Skeletal muscle satellite cell (primary cell): ENCODE results near the gene IRF8.

DNA sequence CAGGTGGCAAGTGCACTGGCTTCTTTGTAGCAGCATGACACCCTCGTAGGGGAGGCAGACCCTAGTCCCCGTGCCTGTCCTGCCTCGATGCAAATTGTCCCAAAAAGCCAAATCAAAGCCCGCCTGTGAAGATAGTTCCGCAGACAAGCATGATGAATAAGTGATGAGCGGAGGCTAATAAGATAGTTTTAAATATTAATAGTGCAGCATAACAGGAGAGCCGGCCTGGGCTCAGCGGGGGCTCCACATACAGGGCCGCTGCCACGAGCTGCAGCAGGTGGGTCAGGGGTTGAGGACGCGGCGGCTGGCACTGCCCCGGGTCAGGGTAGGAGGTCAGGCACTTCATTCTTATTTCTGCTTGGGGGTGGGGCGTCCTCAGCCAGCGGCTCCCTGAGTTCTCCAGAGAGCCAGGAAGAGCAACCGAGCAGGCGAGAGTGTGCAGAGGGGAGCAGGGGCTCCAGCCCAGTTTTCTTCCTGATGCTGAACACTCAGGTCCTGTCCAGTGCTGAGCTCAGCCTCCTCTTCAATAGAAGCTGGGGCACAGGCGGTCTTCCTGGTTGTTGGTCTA, 26.8 kb downstream of the GINS2 start:
- CAGE, long polyA plus RNA: no peak

DNA sequence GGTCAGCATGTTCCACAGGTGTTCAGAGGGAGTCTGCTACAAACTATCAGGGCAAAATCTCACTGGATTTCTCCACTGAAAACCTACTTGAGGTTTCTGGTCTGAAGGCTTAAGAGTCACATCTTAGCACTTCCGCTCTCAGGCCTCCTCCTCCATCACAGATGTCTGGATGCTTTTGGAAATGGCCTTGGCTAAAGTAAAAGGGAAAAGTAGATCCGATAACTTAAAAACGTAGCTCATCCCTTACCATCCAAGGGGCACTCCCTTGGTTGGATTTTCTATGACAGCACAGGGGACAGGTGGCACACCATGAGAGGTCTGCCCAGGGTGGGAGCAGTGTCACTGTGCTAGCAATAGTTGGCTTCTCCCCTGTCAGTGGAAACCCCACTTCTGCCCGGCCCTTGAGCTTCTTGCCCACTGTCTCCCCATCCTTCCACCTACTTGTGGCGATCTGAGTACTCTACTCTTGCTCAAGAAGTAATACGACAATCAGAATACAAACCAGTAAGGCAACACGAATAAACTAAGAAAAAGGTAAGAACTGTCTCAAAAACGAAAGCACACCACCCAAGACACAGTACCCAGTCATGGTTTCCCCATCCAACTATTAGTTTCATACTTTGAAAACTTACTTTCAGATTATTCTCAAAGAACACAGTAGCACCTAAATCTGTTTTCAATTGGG, 14.2 kb downstream of the GINS2 start:
- CAGE, long polyA plus RNA: no peak

DNA sequence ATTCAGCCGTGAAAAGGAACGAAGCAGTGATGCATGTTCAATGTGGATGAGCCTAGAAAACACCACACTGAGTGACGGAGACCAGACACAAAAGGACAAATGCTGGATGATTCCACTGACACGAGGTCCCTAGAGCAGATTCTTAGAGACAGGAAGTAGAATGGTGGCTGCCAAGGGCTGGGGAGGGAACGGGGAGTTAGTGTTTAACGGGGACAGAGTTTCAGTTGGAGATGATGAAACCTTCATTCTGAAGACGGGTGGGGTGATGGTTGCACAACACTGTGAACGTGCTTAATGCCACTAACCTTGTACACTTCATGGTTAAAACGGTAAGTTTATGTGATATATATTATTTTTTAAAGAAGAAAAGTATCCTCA, 17.7 kb downstream of the C16orf74 start:
- CAGE, long polyA plus RNA: no peak

DNA sequence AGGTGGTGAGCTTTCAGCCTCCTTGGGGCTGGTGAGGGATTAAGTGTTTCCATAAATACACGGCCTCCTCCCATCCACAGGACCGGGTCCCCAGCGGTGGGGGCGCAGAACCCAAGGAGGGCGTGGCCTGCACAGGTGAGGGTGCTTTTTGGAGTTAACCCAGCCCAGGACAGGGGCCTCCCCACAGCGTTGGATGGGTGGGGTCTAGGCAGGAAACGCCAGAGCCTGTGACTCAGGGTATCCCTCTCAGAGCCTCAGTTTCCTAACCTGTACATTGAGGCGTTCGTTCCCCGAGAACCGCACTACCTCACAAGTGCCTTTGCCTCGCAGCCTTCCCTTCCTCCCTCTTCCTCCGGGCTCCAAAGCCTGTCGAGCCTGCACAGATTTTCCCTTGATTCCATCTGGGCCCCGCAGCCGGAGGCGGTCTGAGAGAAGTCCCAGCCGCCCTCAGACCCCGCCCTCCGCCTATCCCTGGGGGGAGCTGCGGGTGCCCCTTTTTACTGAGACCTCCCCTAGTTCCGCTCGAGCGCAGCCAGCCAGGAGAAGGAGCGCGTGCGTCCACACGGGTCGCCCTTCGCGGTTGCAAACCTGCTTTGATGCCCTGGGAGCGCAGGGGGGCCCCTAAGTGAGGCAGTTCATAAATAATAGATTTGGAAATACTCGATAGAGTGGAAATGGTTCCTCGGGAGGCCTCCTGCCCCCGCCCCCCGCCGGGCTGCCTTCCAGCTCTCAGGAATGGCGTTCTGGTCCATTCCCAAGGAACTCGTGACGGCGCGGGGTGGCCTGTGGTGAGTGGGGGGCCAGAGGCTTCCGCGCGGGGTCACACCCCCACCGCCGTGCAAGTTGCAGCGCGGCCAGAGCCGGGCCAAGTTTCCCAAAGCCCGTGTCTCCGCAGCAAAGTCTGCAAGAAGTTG, 791 bp downstream of the C16orf74 start:
- CAGE, long polyA plus RNA: no peak

DNA sequence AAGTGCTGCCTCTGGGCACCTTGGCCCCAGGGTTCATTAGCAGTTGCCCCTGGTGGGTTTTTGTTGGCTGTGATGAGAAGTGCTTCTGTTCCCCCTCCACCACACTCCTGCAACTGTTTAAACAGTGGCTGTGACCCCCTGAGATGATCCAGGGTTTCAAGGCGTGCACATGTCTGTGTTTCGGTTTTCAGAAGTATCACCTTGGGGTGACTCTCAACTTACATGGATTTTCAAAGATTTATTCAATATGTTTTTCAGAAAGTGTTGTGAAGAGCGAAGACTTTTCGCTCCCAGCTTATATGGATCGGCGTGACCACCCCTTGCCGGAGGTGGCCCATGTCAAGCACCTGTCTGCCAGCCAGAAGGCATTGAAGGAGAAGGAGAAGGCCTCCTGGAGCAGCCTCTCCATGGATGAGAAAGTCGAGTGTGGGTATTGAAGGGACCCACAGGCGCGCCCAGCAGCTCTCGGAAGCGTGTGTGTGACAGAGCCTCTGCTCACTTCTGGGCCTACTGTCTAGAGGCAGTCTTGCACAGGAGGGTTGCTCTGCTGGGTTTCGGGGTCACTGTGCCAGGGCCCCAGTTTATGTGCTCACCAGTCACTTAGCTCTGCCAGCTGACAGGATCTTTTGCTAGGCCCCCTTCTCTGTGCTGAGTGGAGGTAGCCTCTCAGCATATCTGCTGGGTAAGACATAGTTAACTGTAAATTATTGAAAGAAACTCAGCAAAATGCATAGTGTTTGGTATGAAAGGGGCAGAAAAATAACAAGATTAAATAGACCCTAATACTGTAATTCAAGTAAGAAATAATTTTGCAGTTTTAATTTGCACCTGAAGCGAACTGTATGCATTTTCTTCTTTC, 5.4 kb downstream of the COX4I1 start:
- CAGE, long polyA plus RNA: no peak

- CAGE, long polyA plus RNA: no peak
Measured at GRCh38 chr16:85833115-85833815, 33.8 kb downstream of the COX4I1 start.

DNA sequence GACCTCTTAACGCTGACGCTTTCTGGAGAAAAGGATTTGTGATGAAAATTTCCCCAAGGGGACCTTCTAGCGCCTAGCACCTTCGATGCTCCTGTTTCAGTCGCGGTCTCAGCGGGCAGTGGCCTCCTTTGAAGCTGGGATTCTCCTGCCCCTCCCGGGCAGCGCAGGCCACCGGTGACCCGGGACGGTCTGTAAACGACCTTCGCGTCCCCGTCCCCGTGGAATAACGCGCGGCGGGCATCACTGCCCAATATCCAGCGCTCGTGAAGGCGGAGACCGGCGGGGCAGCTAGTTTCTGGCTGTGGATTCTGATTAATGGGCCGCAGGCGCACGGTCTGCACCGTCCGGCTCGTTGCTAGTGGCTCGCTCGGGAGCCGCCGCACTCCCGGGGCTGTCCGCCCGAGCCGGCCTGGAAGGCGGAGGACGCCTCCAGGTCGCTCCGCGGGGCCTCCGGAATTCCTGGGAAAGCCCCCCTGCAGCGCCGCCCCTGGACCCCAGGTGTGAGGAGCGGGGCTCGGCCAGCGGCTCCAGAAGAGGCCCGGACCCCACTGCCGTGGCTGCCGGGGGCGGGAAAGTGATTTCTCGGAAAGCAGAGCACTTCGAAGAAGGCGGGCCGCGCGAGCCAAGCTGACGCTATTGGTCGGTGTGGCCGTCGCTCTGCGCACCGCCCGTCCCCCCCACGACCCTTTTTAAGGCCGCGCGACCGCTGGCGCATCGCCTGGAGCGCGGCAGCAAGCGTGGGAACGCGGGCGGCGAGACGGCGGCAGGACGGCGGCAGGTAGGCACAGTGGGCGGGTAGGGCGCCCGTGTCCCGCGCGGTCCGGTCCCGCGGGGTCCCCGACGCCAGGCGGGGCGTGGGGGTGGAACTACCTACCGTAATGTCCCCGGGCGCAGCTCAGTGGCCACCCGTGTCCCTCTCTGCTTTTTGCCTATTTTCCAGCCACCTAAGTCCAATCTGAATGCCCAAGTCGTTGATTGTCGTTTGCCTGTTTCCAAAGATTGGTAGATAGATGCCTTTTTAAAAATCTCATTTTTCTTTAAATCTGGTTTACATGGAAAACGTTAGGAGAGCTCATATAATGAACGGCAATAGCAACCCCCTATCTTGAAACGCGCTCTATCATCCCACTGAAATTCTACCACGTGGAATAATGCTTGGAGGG, at the start of gene IRF8:
Gene IRF8, plus strand, starts transcription at position 717 of the 1,163 bp plus-strand sequence.
- CAGE, long polyA plus RNA: no peak

DNA sequence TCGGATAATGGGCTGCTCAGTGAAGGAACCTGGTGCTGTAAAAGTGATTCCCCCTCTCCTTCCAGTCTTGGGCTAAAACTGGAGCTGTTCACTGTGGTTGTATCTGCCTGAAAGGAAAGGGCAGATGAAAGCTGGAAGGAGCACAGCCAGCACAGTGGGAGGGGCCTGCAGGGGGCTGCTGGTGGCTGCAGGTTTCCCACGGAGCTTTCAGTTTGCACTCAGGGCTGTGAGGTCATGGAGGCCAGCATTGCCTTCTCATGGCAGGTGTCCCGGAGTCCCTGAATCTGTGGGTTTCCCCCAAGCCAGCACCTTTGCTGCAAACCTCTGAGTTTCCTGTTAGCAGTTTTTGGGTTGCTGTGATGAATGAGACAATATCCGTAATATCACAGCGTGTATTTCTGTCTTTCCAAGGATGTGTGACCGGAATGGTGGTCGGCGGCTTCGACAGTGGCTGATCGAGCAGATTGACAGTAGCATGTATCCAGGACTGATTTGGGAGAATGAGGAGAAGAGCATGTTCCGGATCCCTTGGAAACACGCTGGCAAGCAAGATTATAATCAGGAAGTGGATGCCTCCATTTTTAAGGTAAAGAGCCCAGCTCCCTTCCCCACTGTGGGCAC, 3.8 kb downstream of the IRF8 start:
- CAGE, long polyA plus RNA: no peak

DNA sequence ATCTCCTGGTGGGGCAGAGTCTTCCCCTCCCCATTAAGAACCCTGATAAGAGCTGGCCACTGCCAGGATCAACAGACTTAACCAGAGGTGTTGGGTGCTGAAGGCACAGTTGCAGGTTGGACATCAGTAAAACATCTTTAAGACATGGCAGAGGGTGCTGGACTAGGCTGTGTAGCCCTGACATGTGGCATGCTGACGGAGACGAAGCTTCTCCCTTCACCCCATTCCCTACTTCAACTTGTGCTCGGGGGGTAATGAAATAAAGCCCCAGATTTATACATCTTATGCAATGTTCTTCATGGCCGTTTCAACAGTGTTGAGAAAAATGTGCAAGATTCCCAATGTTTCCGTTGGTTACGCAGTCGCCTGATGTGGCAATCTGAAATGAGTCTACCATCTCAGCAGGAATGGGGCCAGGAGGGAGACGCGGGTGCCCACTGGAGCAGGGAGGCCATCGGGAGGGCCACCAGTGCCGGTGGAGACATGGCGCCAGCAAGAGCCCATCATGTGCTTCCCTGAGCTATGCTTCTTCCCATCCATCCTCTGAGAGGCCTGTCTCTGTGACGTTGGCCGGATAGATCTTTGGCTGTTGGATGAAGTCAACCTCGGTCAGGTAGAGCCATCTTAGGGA, 6.3 kb downstream of the IRF8 start:
- CAGE, long polyA plus RNA: no peak

- CAGE, long polyA plus RNA: no peak
Measured at GRCh38 chr16:85962207-85962763, 63.3 kb downstream of the IRF8 start.

- CAGE, long polyA plus RNA: no peak
Measured at GRCh38 chr16:85979417-85980092, 80.6 kb downstream of the IRF8 start.

DNA sequence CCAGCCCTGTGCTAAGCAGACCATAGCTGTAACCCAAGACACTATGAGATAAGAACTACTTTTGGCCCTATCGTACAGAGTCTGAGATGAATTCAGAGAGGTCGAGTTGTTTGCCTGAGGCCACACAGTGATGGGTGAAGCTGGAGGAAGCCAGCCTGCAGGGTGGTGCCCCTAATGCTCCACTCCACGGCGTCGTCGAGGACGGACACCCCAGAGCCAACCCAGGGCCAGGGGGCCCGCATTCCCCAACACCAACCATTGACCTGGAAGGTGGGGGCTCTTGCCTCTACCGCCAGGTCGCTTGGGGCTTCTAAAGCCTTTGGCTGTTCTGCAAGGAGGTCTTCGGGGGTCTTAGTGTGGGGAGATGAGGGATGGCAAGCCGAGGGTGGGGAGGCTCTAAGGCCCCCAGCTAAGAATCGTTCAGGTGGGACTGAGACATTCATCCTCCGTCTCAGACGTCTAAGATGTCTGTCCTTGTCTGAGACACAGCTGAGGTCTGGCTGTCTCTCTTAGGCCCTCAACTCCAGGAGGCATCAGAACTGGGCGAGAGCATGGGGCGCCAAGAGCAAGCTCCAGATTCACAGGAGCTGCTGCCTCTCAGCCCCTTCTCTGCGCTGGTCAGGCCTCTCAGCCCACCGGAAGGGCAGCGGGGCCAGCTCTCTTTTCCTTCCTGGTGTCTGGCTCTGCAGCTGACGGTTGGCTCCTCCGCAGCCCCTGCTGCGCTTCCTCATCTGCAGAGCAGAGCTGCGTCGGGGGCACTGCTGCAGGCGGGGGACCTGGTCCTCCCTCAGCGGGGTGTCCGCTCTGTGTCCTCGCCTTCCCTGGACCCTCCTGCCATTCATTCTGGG, 84.3 kb downstream of the IRF8 start:
- CAGE, long polyA plus RNA: no peak

DNA sequence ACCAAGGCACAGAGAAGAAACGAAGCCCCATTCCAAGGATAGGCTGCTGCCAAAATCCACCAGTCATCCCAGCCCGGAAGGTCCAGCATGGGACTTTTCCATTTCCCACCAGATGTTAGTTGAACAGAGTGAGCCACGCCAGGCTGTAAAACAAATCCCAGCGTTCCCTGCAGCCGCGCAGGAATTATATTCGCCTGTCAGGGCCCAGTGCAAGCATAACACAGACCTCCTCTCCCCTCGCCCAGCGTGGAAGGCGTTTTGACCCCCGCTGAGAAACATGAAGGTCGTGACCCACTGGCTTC, 212.2 kb upstream of the FOXF1 start:
- CAGE, long polyA plus RNA: no peak

DNA sequence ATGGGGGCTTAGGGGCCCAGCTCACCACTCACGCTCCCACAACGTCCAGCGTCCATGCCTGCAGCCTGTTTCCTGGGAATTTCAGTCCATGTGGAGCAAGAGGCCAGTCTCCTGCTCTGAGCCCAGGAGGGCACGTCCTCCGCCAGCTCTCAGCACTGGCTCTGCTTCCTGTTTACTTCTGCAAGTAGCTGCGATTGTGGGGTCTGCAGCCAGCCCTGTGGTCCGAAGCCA, 209.3 kb upstream of the FOXF1 start:
- CAGE, long polyA plus RNA: no peak

- CAGE, long polyA plus RNA: no peak
Measured at GRCh38 chr16:86323187-86323561, 187.2 kb upstream of the FOXF1 start.

DNA sequence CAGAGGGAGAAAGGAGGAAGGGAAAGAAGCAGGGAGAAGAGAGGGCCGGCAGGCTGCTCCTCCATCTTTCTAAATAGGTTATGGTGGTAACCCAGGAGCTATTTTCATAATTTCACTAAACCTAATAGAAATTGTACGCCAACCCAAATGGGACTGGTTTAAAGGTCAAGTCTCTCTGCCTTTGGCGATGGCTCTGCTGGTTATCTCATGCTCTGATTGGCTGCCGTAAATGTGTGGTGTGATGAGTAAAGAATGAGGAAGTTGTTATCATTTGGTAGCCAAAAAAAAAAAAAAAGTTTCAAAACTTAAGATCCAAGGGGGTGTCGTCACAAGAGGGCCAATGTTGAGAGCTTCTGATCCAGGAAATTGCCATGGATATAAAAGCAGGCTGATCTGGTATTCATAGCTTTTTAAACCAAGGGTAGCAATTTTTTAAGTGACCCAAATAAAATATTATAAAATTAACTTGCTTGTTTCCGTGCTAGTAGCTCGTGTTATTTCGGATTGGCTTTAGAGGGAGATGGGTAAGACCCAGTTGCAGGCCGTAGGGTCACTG, 126.5 kb upstream of the FOXF1 start:
- CAGE, long polyA plus RNA: no peak

DNA sequence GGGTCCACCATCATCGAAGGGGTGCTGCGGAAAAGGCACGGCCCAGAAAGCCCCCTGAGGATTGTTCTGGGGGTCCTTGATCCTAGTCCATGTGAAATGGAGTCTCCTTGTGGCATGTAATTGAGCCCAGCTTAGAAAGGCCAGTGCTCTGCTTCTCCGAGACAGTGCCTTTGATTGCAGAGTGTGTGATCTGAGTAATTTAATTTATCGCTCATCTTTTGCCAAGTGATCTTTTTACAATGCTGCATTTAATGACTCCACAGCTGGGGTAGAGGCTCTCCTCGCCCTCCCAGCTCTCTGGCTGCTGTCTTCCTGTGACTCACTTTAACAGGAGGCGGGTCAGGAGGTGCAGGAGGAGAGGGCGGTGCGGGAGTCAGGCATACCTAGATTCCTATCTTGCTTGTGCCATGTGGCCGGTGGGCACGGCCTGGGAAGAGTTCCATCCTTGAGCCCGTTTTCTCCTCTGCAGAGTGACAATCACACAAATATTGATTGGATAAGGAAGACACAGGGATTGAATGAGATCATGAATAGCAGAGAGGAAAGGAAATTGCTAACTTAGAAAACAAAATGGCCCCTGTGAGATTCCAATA, 113.4 kb upstream of the FOXF1 start:
- CAGE, long polyA plus RNA: no peak

GRCh38 chr16:86500012-86500876, 10.1 kb upstream of the FOXF1 start:
- CAGE, long polyA plus RNA: no peak

DNA sequence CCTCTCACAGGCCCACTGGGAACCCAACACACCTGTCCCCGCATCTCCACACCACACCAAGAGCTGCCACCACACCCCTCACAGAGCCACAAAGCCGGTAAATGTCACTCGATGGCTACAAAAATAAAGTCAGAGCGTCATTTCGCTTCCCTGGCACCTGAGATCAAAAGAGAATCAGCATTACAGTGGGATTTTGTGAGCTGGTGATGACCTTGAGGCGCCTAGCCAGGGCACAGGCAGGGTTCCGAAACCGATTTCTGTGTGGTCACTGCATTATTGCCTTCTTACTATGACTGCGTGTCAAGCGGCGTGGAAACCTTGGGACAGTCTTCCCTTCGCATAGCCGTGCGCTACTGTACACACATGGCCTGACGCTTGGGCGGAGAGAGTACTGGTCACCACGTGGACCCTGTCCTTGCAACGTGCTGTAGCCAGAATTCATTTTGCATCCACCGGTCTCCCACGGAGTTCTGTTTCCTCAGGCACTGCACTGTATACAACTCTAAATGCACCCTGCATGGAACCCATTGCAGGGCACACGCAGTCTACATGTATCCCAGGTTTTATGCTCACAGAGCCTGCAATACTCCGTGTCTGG, 5.9 kb upstream of the FOXF1 start:
- CAGE, long polyA plus RNA: no peak

DNA sequence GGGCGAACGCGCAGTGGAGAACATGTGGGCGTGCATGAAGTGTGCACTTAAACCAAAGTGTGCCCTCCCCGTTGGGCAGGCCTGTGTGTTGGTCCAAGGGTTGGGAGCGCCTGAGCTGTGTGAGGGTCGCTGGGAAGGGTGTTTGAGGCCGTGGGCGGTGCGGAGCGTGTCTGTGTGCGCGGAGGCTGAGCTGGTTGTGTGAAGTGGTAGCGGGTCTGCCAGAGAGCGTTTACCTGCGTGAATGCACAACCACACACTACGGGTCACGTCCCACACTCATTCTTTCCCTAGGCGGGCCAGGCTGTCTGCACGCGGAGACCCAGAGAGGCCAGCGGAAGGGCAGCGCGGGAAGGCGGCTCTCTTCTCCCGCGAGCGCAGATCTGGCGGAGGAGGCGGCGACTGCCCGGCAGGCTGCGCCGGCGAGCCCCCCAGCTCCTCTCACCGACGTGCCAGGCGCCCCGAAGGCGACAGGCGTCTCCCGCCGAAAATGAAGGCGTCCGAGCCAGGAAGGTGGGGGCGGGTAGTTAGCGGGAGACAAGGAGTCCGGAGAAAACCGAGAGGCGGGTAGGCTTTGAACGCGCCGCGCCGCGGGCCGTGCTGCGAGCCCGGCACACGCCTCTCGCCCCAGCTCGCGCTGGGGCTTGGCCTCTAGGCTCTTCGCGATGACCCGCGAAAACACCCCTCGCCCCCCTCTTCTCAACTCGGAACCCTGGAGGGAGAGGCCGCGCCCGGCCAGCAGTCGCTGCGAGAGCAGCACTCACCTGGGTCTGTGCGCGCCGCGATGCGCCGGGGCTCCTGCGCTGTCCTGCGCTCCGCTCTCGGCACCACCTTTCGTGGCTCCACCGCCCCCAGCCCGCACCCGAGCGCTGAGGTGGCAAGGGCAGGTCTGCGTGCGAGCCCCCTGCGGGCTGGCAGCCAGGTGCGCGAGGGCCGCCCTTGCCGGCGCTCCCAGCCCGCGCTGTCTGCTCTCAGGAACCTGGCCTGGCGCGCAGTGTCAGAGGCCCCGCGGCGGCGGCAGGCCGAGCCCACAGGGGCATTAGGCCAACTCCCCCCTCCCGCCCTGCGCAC, 2.1 kb upstream of the FOXF1 start:
- CAGE, long polyA plus RNA: no peak